Placental pericyte (primary cell): ENCODE data around the genes TES and WNT2.

- CAGE, long polyA plus RNA: no peak
Observed at GRCh38 chr7:116210241-116210817, at the start of gene TES. Gene TES, plus strand, starts transcription at chr7:116210539.

DNA sequence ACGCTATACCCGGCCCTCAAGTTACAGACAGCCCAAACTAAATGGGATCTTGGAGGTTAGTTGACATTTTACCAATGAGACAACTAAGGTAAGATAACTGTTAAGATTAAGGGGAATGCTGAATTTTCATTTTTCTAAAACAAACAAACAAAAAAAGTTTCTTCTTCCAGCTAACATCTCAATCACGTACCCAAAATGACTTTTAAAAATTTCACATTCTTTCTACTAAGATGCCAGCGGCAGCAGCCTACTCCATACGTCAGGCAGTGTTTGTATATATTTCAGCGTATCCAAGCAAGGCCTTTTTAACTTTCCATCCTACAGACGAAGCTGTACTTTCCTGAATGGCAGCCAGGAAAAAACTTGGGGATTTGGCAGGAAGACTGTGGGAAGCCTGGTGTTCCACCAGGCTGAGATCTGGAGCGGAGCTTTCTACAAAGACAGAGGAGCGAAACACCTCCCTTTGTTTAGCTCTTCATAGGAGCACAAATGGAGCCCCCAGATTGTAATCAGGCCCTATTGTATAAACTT, 143.7 kb downstream of the TES start:
- CAGE, long polyA plus RNA: no peak

GRCh38 chr7:116426162-116426850, 73.2 kb upstream of the CAV2 start:
- CAGE, long polyA plus RNA: no peak

- CAGE, long polyA plus RNA: no peak
Observed at GRCh38 chr7:116560012-116561169, 35.6 kb downstream of the CAV1 start.

GRCh38 chr7:116671466-116672131, 397 bp upstream of the MET start:
- CAGE, long polyA plus RNA: no peak

GRCh38 chr7:116872203-116872540, 9.8 kb downstream of the CAPZA2 start:
- CAGE, long polyA plus RNA: no peak

- CAGE, long polyA plus RNA: no peak
Observed at GRCh38 chr7:117051144-117051783, 98.0 kb downstream of the ST7 start.

DNA sequence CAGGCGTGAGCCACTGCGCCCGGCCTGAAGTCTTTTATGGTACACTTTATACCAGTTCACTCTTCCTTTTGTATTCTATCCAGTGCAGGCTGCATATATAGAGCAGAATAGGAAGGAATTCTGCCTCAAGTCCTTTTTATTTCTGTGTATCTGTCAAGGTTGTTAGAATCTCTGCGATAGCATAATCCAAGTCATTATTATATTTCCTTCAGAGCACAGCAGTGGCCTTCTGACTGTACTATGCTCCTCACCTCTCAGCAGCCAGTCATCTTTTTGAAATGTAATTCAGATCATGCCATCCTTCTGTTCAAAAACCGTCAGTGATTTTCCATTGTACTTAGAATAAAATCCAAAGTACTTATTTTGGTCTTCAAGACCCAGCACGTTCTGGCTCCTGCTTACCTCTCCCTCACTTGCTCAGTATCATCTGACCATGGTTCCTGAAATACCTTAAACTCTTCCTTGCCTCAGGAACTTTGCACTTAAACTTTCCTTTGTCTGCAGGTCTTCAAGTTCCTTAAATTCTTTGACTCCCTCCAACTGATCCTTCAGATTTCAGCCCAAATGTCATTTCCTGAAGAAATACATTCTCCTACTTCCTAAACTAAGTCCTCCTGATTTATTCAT, 112.3 kb downstream of the ST7 start:
- CAGE, long polyA plus RNA: no peak

DNA sequence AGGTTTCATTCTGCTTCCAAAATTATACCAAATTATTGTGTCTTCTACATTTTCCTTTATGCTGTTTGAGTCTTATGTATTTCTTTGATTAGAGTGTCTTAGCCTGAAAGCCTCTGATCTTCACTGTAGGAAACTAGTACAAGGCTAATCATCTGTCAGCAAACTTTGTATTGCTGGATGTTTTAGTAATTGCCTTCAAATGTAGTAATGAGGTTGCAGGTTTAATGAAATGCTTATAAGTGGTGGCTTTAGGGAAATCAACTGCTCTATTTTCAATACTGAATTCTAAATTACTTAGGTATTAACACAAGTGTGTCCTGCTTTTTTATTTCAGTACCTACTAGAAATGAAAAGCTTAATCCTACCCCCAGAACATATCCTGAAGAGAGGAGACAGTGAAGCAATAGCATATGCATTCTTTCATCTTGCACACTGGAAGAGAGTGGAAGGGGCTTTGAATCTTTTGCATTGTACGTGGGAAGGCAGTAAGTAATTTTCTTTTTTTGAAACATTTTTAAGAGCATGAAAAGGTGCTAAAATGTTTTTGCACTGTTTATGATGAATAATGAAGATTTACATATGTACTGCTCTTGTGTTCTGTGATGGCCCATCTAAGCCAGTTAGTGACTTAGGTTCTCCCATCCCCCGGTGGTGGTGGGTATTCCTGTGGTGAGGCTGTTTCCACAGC, 113.3 kb downstream of the WNT2 start:
- CAGE, long polyA plus RNA: no peak

- CAGE, long polyA plus RNA: no peak
Observed at GRCh38 chr7:117322710-117323647, at the start of gene WNT2. Gene WNT2, minus strand, starts transcription at chr7:117323058.

- CAGE, long polyA plus RNA: no peak
Observed at GRCh38 chr7:117435535-117435794, 8.2 kb upstream of the ASZ1 start.

DNA sequence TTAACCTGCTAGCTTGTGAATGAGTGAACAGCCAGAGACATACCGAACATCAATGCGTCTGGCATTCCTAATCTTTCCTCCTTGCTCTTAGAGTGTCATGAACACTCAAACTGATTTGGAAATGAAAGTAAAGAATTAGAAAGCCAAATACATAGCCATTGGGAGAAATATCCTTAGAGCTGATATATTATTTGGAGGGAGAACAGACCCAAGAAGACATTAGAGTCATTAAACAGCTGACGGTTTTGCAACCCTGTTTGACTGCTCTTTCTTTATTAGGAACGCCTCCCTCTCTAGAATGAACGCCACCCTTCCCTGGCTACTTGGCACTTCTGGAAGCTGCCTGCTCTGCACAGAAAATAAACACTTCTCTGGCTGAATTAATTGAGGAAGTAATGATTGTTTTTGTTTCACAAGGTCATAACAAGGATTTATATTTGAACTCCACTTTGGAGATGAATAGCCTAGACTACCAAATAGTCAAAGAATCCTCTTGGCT, 42.8 kb downstream of the CTTNBP2 start:
- CAGE, long polyA plus RNA: no peak

GRCh38 chr7:119894909-119895523, 378.0 kb upstream of the KCND2 start:
- CAGE, long polyA plus RNA: no peak

- CAGE, long polyA plus RNA: no peak
Observed at GRCh38 chr7:120990211-120990446, 1.6 kb downstream of the CPED1 start.

GRCh38 chr7:120991388-120991973, 3.0 kb downstream of the CPED1 start:
- CAGE, long polyA plus RNA: no peak

DNA sequence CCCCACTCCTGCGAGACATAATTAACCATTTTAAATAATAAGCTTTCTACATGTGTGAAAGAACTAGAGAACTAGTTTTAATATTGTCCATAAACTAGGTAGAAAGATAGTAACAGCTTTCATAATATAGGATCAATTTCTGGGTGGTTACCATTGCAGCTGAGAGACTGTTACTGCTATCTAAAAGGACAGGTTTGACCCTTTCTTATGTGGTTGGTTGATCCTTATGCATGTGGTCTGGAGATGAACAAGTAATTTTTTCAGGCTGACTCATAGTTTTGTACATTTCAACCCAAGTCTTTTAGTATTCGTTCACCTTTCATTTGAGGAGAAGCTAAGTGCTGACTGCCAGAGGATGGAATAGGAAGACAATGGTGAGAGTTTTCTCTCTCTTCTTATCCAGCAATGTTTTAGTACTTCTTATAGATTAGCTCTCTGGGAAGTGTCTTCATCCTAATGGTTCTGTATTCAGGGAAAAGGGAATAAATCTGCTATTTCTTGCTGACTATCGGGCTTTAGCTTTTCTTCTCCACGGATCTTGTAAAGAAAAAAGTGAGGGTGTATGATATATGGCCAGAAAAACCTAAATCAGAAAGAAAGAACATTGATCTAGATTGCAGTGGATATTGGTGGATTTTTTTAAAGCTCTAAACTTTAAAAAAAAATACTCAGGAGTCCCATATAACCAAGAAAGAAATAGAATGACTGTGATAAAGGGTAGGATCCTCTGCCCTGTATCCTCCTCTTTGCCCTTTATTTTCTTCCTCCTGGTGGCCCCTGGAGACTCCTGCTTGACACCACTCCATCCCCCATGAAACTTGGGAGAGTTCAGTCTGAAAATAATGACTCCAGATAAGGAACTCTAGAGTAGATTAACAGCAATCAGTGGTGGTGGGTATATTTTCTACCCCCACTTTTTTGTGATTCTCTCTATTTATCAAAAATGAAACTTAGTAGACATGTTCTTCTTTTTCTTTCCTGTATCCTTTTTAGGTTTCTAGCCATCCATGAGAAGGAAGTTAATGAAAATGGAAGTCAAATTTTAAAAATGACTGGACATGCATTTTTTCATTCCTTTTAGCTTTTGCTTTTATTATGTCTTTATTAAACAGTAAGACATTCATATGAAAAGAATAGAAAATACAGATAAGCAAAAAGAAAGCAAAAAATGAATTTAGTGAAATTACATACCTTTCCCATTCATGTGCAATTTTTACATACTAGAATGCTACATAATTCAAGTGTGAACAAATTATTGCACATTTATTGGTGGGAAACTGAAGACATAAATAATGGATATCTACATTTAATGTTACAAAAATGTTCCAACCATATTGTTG, 88.2 kb downstream of the CPED1 start:
- CAGE, long polyA plus RNA: no peak

GRCh38 chr7:121157148-121158116, 168.9 kb downstream of the CPED1 start:
- CAGE, long polyA plus RNA: no peak

DNA sequence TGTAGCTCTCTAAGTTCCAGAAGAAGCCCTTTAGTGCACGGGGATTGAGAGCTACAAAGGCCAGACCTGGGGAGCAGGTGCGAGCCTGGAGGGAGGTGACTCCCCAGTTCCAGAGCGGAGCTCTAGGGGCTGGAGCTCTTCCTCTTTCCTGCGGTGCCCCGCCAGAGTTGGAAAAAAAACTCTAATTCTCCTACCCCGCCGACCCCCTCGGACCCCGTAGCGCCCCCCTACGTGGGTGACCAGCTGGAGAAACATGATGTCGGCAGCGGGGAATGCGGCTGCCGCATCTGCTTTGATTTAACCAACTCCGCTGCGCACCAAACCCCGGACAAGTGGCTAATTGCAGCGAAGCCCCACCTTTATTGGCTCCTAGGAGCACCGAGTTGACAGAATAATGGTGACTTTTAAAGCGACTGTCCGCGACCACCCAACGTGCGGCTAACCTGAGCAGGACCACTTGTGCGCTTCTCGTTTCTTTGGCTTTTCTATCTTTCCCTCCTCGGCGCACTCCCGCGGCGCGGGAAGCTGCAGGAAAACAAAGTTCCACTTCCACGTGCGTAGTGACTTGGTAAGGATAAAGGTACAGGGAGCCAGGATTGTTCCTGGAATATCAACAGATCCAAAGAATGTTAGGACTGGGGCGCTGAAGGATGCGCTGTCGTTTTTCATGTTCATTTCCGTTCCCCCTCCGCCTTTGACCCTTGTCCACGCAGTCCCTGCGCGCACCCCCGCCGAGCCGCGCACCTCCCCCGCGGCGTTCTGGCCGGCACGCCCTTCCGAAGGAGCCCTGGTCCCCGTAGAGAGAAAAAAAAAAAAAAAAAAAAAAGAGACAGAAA, 1.3 kb downstream of the WNT16 start:
- CAGE, long polyA plus RNA: no peak

GRCh38 chr7:122238215-122239316, 66.0 kb downstream of the FEZF1 start:
- CAGE, long polyA plus RNA: no peak

GRCh38 chr7:122913617-122914114, 27.4 kb upstream of the CADPS2 start:
- CAGE, long polyA plus RNA: no peak